Left common carotid artery plus branches (tissue), 1 donor: ENCODE measurements around a stretch of chr14.

DNA sequence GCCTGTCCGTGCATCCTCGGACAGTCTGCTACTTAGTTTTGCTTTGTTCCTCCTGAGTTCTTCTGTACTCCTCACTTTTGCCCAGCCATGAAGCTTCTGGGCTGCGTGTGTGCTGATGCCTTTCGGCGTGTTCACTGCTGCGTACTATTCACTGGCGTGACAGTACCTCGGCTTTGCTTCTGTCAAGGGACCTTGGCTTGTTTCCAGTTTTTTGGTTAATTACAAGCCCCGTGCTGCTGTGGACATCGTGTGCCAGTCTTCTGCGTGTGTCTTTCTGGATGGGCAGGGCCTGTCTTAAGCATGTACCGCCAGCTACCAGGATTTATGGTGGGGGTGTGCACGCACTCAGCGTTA, 2.5 kb downstream of the PACS2 start:
- PRO-cap, result no peak

DNA sequence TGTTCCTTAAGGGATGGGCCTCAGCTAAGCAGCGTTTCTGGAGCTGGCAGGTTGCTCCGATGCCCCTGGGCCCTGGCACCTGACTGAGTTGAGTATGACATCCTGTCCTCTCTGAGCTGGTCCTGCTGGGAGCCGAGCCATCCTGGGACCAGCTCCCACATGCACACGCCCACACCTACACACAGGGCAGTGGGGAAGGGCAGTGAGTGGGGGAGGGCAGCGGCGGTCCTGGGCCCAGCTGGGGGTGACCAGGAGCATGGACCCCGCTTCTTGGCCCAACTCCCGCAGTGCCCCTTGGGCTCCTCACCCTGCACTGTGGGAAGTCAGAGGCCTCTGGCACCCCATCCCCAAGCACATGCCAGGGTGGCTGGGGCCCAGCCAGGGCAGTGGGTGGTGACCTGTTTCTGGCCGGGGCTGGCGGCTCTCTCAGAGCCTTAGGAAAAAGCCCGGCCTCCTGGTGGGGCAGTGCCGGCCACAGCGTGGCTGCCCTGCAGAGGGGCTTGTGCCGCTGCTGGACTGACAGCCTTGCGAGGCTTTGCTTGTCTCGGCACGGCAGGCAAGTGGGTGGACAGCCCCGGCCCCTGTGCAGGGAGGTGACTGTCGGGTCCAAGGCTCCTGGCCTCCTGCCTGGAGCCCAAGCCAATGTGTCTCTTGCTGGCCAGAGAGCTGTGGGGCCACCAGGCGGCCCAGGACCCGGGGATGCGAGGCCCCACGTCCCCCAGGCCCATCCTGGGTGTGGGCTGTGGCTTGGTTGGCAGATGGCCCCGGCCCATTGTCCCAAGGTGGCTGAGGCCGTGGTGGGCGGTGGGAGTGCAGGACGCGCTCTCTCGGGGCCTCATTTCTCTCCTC, 5.8 kb upstream of the CRIP2 start:
- PRO-cap, result no peak

DNA sequence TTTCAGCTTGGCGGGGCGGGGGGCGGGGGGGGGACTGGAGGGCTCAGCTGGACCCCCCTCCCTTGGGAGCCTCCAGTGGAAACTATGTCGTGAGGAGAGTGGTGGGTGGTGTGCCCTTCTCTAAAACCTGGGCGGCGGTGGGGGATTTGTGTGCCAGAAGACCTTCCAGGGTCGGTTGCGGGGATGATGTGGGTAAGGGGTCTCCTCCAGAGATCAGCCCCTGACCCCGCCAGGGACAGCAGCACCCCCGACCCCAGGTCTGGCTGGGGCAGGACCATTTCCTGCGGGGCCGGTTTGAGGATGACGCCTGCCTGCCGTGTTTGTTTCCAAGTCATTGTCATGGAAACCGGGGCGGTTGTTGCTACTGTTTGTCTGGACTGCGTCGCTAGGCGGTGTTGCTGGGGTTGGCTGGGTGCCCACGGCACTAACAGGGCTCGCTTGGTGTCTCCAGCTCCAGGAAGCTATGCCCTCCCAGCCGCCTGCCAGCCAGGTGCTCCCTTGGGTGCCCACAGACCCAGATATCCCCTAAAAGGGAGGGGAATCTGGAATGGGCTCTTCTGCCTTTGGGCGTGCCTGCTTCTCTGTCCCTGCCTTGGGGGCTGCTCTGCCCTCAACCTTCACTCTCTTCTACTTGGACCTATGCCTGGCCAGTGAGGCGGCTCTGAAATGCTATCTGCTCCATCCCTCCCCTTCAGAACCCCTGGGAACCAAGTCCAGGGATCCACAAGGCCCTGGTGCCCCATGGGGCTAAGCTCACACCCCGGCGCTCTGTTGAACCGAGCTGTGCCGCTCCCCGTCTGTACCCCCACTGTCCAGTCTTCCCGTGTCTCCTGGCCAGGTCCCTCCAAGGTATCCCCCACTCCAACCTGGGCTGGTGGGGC, 4.7 kb upstream of the CRIP1 start:
- PRO-cap, result bidirectional peak, plus-strand start at position 464 of the sequence, minus-strand start at position 261 of the sequence

GRCh38 chr14:105648209-105648706, 121.9 kb downstream of the TMEM121 start:
- PRO-cap, result no peak

GRCh38 chr14:105687679-105688619, 161.6 kb downstream of the TMEM121 start:
- PRO-cap, result no peak

DNA sequence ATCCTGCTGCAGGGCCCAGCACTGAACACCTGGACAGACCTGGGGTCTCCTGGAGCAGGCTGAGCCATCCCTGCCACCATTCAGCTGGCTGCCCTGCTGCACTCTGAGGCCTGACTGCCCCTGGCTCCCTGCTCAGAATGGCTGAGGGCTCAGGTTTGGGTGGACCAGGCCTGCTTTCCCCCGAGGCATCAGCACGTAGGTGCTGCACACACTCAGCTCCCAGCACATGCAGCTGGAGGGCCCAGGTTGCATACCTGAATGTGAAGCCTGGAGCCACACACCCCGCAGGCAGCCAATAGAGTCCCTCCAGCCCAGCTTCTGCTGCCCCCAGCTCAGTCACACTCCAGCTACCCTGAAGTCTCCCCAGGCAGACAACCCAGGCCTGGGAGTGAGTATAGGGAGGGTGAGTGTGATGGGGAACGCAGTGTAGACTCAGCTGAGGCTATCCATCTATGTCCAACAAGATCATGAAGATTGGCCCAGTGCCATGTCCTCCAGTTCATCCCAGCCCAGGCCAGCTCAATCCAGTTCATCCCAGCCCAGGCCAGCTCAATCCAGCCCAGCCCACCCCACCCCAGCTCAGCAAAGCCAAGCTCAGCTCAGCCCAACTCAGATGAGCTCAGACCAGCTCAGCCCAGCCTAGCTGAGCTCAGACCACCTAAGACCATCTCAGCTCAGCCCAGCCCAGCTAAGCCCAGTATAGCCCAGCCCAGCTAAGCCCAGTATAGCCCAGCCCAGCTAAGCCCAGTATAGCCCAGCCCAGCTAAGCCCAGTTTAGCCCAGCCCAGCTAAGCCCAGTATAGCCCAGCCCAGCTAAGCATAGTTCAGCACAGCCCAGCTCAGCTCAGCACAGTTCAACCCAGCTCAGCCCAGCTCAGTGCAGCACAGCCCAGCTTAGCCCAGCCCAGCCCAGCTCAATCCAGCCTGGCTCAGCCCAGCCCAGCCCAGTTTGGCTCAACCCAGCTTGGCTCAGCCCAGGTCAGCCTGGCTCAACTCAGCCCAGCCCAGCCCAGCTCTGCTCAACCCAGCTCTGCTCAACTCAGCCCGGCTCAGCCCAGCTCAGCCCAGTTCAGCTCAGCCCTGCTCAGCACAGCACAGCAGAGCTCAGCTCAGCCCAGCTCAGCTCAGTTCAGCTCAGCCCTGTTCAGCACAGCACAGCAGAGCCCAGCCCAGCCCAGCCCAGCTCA, 330.5 kb downstream of the TMEM121 start:
- PRO-cap, result no peak

DNA sequence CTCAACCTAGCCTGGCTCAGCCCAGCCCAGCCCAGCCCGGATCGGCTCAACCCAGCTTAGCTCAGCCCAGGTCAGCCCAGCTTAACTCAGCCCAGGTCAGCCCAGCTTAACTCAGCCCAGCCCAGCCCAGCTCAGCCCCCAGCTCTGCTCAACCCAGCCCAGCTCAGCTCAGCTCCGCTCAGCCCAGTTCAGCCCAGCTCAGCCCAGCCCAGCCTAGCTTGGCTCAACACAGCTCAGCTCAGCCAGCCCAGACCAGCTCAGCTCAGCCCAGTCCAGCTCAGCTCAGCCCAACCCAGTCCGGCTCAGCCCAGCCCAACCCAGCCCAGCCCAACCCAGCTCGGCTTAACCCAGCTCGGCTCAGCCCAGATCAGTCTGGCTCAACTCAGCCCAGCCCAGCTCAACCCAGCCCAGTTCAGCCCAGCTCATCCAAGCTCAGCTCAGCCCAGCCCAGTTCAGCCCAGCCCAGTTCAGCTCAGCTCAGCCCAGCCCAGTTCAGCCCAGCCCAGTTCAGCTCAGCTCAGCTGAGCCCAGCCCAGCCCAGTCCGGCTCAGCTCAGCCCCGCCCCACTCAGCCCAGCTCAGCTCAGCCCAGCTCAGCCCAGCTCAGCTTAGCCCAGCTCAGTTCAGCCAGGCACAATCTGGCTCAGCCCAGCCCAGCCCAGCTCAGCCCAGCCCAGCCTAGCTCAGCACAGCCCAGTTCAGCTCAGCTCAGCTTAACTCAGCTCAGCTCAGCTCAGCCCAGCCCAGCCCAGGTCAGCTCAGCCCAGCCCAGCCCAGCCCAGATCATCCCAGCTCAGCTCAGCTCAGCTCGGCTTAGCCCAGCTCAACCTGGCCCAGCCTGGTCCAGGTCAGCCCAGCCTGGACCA, 331.7 kb downstream of the TMEM121 start:
- PRO-cap, result no peak

GRCh38 chr14:106038184-106038469, 511.7 kb downstream of the TMEM121 start:
- PRO-cap, result no peak

DNA sequence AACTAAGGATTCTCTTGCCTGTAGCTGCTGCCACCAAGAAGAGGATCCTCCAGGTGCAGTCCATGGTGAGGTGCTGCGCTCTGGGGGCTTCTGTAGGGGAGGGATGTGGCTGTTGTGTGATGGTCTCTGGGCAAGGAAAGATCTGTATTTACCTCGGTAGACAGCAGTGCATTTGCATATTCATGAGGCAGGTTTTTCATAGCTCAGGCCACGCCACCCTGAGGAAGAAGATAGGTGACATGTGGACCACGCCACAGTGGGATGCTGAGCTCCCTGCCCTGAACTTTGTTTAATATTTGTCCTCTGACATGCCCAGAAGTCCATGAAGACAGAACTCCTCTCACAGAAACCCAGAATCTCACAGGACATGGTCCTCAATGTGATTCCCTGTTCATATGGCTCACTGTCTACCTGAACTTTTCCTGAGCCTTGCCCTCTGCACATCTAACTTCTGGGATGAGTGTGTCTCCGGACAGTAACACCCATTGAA, 750.6 kb downstream of the TMEM121 start:
- PRO-cap, result no peak

- PRO-cap, result no peak
Measured at GRCh38 chr14:106324534-106324868, 798.1 kb downstream of the TMEM121 start.

- PRO-cap, result no peak
Measured at GRCh38 chr14:106360083-106360501, 833.7 kb downstream of the TMEM121 start.

DNA sequence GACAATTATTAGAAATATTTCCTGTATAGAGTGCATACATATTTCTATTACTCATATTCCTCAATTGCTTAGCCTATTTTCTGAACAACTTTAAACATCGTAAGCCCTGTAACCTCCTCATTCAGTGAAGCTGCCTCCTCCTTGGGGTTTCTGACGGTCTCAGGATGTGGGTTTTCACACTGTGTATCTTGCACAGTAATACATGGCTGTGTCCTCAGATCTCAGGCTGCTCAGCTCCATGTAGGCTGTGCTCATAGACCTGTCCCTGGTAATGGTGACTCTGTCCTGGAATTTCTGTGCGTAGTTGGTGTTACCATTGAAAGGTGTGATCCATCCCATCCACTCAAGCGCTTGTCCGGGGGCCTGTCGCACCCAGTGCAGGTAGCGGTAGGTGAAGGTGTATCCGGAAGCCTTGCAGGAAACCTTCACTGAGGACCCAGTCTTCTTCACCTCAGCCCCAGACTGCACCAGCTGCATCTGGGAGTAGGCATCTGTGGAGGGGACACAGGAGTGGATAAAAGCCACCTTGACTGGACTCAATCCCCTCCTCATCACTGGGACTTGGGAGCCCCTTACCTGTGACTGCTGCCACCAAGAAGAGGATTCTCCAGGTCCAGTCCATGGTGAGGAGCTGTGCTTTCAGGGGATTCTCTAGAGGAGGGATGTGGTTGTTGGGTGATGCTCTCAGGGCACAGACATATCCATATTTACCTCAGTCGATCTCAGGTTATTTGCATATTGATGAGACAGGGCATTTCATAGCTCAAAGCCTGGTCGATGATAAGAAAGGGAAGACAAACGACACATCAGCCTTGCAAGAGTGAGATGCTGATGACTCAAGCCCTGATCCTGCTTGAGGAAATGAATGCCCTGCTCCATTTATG, 980.7 kb downstream of the TMEM121 start:
- PRO-cap, result no peak

DNA sequence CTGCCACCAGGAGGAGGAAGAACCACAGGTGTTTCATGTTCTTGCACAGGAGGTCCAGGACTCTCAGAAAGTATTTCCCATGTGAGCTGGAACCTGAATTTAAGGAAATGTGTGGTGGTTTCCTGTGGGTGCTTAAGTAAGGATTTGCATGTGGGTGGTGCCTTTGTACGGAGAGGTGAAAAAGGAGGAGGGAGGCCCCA, 1113.0 kb downstream of the TMEM121 start:
- PRO-cap, result no peak

GRCh38 chr14:106872311-106873445, 1346.3 kb downstream of the TMEM121 start:
- PRO-cap, result no peak